Sciatic nerve (tissue), 1 donor: ENCODE measurements around a stretch of chr1.

GRCh38 chr1:26711349-26711905 is 15.6 kb downstream of the ARID1A start:
- PRO-cap: no peak

DNA sequence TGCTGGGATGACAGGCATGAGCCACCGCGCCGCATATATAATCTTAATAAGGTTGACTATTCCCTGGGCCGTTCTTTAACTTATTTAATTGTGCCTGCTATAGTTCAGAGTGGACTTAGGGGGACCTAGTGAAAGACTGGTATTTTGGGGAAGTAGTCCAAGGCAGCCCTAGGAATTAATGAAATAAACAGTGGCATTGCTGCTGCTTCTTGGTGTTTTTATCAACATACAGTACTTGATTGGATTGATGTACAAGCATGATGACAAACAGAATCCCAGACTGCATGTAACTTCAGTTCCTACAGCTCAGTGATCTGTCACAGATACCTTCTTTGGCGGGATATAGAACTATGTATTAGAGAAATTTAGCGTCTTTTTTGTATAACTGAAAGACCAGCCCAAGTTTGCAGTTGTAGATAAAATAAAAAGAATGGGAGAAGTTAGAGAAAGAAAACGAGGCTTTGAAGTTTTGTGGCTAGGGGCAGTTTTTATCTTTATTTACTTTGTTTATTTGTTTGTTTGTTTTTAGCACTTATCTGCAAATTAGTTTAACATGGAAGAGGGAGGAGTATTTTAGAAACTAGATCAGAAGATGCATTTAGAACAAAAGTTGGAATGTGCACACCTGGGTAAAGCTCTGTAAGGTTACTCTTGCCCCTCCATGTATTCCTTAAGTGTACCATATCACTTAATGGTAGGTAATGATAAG is 19.0 kb downstream of the ARID1A start:
- PRO-cap: no peak

DNA sequence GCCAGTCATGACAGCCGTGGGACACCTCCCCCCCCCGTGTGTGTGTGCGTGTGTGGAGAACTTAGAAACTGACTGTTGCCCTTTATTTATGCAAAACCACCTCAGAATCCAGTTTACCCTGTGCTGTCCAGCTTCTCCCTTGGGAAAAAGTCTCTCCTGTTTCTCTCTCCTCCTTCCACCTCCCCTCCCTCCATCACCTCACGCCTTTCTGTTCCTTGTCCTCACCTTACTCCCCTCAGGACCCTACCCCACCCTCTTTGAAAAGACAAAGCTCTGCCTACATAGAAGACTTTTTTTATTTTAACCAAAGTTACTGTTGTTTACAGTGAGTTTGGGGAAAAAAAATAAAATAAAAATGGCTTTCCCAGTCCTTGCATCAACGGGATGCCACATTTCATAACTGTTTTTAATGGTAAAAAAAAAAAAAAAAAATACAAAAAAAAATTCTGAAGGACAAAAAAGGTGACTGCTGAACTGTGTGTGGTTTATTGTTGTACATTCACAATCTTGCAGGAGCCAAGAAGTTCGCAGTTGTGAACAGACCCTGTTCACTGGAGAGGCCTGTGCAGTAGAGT is 6.9 kb upstream of the PIGV start:
- PRO-cap: no peak

DNA sequence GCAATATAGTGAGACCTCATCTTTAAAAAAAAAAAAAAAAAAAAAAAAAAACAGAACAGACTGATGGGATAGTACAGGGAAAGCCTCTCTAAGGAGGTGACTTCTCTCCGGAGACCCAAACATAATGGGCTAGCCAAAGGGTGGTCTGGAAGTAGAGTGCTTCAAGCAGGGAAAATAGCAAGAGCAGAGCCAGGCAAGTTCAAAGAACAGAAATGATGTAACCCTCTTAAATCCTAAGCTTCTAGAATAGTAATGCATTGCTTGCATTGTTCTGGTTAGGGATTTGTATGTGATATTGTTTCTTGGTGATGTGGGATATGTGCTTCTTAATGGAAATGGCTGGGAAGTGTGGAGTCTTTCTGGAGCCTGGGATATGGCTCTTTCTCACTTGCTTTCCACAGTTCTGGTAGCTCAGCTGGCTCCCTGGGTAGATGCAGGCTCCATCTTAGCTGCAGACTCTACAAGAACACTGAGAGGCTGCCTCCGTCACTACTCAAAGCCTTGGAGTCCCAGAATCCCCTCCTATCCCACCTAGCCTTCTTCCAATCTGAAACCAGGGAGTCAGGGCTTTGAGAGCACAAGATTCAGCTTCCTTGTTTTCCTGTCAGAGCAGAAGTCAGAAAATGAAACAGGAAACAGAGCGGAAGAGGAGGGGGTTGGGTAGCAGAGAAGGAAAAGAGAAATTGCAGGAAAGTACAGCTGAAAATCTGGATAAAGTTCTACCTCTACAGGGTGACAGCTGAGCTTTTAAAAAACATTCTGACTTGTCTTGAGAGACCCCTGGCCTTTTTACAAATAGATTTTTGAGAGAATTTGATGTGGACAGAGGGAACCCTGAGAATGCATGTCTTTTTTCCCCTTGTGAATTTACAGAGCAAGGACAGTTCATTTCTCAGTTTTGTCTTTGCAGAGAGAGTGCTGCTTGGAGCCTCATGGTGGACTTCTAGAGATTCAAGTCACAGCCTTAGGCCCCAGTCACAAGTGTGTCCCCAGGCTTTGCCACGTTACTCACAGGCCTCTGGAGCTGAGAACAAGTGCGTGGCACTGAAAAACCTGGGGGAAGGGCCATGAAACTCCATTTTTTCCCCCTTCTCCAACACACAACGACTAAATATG is 1.7 kb upstream of the PIGV start:
- PRO-cap: bidirectional peak, plus-strand start at position 666 of the sequence, minus-strand start at position 469 of the sequence; bidirectional peak, plus-strand start at position 1,044 of the sequence, minus-strand start at position 983 of the sequence

GRCh38 chr1:26790580-26790908 is 2.8 kb downstream of the PIGV start:
- PRO-cap: no peak

GRCh38 chr1:26847766-26848324 is 15.1 kb upstream of the SFN start:
- PRO-cap: no peak

DNA sequence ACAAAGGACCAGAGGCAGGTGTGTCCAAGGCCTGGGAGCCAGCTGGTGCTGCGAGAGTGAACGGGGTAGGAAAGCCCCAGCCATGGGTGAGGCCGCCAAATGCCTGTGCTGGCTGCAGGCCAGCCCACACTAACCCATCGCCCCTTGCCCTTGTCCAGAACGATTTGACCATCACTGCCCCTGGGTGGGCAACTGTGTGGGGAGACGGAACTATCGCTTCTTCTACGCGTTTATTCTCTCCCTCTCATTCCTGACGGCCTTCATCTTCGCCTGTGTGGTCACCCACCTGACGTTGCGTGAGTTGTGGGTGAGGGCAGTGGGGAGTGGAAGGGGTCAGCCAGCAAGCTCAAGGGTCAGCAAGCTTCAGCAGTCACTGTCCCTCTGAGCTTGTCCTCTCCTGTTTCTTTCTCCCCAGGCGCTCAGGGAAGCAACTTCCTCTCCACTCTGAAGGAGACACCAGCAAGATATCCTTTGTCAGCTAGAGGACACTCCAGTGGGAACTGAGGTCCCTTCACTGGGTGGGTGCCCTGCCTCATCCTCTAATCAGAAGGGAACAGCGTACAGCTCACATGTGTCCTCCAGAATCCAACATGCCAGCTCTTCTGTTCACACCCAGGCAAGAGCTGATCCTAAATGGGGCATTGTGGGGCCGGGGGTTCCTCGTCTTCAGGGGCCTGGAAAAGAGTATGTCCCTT is 12.7 kb upstream of the SFN start:
- PRO-cap: no peak

DNA sequence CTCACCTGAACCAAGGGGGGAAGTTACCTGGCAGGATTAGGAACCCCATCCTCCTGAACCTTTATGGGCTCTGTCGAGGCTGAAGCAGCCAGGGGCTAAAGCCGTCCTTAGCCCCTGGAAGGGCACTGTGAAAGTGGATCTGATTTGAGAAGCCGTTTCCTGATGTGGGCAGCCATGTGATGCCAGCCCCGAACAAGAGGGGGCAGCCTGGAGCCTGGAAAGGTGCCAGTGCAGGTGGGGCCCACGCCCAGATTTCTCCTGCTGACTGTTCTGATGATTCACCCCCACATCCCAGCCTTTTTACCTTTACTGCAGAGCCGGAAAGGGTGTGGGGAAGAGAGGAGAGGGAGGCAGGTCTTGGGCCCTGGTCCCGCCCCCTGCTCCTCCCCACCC is 248 bp upstream of the SFN start:
- PRO-cap: bidirectional peak, plus-strand start outside the sequence, minus-strand start at position 272 of the sequence

- PRO-cap: no peak
Observed at GRCh38 chr1:26966819-26967265, 6.6 kb upstream of the KDF1 start.

GRCh38 chr1:27010901-27011400 is 1.7 kb downstream of the TENT5B start:
- PRO-cap: bidirectional peak, plus-strand start at chr1:27011327, minus-strand start at chr1:27011080

DNA sequence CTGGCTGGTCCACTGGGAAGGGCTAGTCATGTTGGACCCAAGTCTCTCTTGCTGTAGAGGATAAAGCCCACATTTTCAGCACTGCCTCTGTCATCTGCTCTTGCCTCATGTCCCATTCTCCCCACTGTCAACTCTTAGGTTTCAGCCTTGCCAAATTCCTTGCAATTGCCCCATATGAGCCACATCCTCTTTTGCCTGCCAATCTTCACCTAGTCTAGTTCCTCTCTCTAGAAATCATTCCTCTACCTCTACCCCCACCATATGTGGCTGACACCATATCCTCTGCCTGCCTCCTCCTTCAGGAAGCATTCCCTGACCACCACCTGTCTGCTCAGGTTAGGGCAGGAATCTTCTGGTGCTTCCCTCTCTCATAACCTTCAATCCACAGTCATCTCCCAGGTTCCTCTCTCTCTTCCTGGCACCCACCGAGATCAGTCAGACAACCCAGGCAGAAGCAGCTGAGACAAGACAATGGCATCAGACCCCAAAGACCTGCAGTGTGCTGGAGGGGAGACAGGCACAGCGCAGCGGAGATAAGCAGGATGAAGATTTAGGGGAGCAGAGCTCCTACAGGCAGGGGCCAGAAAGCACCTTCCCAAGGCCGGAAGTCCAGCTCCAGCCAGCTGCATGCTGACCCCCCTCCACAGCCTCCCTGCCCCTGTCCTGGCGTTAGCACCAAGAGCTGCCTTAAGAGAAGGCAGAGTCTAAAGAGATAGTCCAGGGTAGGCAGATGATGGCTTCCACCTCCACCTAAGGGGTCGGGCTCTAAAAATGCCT is 38.1 kb downstream of the SLC9A1 start:
- PRO-cap: no peak

DNA sequence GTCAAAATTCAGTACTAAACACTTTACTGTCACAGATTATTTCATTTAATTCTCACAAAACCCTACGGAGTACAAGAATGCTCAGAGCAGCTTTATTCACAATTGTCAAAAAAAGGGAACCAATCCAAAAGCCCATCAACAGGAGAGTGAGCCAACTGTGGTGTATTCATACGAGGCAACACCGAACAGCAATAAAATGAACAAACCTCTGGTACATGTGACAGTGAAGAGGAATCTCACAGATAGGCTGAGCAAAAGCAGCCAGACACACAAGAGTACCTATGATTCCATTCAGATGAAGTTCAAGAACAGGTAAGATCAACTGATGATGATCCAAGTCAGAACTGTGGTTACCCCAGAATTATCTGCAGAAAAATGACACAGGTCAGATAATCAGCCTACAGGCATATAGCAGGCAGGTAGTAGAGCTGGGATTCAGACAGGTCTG is 19.3 kb downstream of the SLC9A1 start:
- PRO-cap: no peak

GRCh38 chr1:27161570-27162051 is 6.7 kb upstream of the SLC9A1 start:
- PRO-cap: no peak

- PRO-cap: bidirectional peak, plus-strand start at chr1:27391548, minus-strand start at chr1:27391423; bidirectional peak, plus-strand start at chr1:27391809, minus-strand start at chr1:27391571
Observed at GRCh38 chr1:27391144-27391962, 1.1 kb upstream of the GPR3 start.

DNA sequence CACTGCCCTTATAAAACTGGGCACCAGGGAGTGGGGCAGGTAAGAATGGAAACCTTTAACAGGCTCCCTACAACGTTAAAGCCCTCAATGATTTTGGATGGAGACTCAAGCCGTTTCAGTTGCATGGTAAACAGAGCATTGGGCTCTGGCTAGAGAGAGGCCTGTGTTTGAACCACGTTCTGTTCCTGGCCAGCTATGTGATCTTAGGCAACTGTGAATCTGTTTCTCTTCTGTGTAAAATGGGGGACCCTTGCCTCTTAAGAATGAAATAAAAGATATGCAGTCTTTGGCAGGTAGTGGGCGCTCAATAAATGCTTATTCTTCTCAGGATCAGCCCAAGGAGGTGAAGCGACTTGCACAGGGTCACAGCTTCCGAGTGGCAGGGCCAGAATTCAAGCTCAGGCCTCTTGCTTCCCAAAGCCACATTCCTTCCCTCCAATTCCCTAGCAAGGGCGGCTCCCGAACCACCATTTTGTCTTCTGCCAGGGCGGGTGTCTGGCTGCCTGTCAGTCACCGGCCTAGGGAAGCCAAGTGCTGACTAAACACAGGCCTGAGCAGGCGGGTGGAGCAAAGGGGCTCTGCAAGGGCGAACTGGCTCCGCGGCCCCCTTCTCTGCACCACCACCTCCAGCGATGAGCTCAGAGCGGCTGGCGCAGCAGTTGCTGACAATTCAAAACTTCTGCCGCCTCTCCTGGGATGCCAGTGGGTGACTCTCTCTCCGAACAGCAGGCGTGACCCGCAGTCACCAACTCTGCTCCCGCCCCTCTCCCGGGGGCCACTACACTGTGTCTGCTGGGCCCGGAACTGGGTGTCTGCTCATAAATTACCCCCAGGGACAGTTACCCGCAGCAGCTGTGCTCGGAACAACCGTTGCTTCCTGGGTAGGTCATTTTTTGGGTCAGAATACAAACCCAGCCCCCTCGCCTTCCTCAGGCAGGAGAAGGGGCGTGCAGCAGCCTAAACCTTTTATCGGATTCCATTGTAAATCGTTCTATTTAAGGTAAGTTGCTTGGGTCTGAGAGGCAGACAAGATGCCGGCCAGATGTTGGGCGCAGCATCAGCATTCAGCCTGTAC is 10.8 kb downstream of the GPR3 start:
- PRO-cap: no peak

- PRO-cap: no peak
Observed at GRCh38 chr1:27404963-27405949, 12.8 kb downstream of the GPR3 start.

- PRO-cap: no peak
Observed at GRCh38 chr1:27414536-27415142, 22.2 kb downstream of the GPR3 start.

DNA sequence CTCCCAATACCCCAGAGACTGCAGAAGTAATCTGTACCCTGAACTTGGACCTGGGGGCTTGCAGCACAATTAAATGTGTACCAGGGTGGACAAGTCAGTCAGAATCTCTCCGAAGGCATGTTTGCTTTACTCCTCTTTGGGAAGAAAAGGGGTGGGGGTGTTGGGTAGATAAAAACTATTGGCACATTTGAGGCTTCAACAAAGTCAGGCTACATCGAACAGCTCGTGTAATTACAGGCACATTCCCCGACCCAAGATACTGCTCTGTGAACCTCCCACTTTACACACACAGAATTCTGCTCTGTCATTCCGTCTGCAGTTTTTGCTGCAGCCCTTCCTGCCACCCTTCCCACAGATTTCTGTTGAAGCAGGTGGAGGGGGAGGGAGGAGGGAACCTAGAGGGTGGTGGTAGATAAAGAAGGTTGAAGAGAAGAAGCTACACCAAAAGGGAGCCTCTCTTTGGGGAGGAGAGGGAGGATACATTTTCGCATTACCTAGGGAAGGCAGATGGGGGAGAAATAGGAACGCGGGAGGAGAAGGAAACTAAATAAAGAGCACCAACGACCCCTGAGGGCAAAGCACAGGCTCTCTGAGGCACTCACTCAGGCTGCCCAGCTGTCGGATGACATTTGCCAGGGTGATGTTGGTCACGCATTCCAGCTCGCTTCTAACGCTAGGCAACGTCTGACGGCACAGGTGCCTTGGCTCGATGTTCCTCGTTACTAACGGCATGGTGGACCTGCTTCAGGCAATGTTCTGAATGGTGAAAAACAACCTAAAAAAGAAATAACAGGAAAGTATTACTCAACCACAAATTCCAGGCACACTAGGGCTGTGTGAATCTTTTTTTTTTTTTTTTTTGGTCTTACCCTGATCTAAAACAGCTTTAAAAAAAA is 36.0 kb downstream of the GPR3 start:
- PRO-cap: no peak

DNA sequence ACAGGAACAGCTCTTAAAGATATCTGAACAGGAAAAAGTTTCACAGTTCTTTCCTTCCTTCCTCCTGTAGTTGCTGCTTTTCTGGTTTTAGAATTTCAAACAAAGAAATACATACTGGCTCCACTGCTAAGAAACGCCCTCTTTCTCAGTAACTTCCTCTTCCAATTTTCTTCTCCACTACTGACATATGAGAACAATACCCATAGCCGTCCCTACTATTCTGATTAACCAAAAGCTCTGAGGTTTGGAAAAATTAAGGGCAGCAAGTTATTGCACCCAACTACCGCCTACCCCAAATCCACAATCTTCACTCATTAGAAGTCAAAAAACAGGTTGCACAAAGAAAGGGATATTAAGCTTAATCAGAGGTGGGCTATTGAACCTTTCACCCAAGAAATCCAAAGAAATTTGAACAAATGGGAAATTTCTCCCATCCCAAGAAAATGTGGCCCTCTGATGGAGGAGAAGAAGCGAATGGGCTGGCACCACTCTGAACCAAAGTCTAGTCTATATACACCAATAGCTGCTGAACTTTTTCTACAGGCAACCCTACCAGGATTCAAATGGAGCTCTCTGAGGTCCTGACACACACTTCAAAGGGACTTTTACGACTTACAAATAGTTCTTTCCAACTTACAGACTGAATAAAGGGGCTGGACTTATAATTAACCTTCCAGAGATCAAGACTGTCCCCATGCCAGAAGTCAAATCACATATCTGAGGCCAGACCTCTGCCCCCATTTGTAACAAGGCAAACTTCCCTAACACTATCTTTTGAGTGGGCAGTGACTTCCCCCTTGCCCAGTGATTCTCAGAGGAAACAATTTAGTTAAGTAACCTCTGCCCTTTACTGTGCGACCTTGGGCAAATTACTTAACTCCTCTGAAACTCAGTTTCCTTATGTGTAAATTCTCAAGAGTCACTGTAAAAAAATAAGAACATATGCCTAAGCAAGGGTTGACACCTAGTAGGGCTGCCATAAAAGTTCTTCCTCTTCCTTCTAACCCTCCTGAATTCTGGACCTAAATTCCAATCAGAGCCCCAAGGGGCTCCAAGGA is 1.6 kb downstream of the WASF2 start:
- PRO-cap: no peak

DNA sequence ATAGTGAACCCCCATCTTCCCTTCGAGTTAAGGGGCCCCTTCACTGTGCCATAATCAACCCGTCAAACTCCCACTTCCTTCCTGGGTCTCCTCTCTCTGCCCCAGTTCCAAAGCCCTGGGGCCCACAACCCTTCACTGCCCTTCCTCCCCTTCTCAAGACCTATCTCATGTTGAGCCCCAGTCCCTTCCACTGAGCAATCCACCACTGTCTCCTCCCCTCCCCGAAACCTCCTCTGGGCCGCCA is 42.1 kb upstream of the WASF2 start:
- PRO-cap: no peak